B cell (primary cell): ENCODE measurements around the genes ATP1B3 and TRPC1.

- PRO-cap, result no peak
- CAGE, long polyA plus RNA, result no peak
Observed at GRCh38 chr3:140945844-140947079, 4.6 kb downstream of the SLC25A36 start.

- PRO-cap, result no peak
- CAGE, long polyA plus RNA, result no peak
Observed at GRCh38 chr3:141108108-141108817, 57.1 kb downstream of the SPSB4 start.

GRCh38 chr3:141387495-141388106 lies 19.3 kb downstream of the ZBTB38 start:
- PRO-cap, result no peak
- CAGE, long polyA plus RNA, result no peak

GRCh38 chr3:141399899-141400959 lies 31.9 kb downstream of the ZBTB38 start:
- PRO-cap, result no peak
- CAGE, long polyA plus RNA, result no peak

DNA sequence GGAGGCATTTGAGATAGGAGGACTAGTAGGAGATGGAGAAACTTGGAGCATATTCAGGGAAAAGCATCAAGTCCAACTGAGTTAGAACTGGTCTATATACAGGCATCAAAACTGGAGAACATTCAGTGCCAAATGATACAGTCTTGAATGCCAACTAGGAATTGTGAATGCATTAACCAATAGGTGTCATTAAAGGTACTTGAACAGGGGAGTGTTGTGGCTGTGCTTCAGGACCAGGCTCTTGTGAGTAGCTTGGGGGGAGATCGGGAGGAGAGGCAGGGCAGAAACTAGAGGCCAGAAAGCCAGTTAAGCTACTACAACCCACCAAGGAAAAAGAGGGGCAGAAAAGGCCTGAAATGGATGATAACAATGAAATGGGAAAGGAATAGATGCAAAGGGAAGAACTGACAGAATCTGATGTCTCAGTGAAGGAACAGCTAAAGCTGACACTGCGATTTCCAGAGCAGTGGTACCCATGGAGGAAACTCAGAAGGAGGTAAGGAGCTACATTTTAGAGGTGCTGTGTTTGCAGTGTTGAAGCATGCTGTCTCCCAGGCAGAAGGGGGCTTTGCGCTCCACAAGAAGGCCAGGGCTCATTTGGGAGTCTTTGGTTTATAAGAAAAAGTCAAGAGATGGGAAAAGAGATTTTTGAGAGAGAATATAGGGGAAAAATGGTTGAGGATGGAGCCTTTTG lies 37.8 kb downstream of the ZBTB38 start:
- PRO-cap, result no peak
- CAGE, long polyA plus RNA, result no peak

- PRO-cap, result no peak
- CAGE, long polyA plus RNA, result no peak
Observed at GRCh38 chr3:141446362-141447669, 40.0 kb upstream of the RASA2 start.

GRCh38 chr3:141456258-141456851 lies 30.5 kb upstream of the RASA2 start:
- PRO-cap, result no peak
- CAGE, long polyA plus RNA, result no peak

DNA sequence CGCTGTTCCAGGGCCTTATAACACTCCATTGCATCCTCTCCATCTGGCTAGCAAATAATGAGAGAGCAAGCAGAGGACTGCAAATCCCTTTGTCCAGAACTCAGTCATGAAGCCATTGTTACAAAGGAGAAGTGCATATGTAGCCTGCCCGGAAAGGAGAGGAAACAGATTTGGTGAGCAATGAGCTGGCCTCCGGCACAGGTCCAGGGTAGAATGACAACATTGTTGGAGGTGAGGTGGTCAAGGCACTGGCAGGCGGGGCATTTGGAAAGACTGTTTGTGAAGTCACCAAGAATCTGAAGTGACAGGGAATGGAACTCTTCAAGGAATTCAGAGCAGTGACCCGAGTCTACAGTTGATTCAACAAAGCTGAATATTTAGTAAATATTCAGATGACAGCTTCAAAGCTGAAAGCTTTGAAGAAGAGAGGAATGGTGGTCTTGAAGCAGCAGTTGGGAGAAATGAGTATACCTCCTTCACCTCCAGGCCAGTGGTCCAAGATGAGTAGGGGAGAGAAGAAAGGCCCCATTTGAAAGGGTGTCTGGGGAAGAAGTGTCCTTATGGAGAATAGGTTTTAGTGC lies 24.9 kb upstream of the ATP1B3 start:
- PRO-cap, result no peak
- CAGE, long polyA plus RNA, result no peak

DNA sequence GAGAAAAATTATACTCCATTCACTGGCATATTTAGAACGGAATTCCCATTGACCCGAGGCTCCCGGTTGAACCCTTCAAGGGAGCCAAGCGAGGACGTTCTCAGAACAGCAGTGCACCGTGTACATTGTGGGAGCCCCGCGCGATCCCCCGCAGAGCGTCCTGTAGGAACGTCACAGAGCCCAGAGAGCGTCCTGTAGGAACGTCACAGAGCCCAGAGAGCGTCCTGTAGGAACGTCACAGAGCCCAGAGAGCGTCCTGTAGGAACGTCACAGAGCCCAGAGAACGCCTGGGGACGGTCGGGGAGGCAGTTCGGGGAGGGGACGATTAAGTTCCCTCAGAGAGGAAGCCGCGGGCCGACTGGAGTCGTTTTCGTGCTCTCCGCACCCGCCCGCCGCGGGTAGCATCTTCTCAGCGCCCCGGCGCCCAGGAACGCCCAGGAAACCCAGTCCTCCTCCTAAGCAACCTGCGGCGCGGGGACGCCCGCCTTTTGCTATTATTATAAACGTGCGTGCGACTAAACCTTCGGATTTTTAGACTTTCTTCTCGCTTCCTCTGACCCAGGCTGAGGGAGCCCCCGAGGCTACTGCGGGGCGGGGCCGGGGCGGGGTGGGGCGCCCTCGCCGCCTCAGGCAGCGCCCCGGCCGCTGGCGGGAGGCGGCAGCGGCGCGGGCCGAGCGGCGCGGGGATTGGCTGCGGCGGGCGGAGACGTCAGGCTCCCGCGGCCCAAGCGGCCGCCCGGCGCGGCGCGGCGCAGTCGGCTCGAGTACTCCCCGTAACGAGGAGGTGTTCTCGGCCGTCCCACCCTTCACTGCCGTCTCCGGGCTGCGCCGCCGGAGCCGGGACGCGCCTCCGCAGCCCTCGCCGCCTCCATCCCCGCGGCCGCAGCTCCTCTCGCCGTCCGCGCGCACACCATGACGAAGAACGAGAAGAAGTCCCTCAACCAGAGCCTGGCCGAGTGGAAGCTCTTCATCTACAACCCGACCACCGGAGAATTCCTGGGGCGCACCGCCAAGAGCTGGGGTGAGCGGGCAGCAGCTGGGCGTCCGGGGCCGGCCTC lies at the start of gene ATP1B3:
Gene ATP1B3, plus strand, starts transcription at position 754 of the 1,058 bp plus-strand sequence.
- PRO-cap, result bidirectional peak, plus-strand start at position 338 of the sequence, minus-strand start at position 127 of the sequence; bidirectional peak, plus-strand start at position 754 of the sequence, minus-strand start at position 565 of the sequence
- CAGE, long polyA plus RNA, result no peak

DNA sequence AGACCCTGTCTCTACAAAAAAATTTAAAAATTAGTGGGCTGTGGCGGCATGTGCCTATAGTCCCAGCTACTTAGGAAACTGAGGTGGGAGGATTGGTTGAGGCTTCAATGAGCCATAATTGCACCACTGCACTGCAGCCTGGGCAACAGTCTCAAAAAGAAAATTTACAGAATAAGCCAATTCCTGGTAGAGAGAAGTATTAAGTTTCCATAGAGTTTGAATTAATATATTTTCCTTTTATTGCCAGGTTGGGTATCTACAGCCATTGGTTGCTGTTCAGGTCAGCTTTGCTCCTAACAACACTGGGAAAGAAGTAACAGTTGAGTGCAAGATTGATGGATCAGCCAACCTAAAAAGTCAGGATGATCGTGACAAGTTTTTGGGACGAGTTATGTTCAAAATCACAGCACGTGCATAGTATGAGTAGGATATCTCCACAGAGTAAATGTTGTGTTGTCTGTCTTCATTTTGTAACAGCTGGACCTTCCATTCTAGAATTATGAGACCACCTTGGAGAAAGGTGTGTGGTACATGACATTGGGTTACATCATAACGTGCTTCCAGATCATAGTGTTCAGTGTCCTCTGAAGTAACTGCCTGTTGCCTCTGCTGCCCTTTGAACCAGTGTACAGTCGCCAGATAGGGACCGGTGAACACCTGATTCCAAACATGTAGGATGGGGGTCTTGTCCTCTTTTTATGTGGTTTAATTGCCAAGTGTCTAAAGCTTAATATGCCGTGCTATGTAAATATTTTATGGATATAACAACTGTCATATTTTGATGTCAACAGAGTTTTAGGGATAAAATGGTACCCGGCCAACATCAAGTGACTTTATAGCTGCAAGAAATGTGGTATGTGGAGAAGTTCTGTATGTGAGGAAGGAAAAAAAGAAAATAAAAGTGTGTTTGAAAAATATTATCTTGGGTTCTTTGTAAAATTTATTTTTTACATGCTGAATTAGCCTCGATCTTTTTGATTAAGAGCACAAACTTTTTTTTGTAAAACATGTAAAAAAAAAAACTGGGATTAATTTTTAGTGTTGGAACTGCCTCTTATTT lies 49.2 kb downstream of the ATP1B3 start:
- PRO-cap, result no peak
- CAGE, long polyA plus RNA, result no peak

DNA sequence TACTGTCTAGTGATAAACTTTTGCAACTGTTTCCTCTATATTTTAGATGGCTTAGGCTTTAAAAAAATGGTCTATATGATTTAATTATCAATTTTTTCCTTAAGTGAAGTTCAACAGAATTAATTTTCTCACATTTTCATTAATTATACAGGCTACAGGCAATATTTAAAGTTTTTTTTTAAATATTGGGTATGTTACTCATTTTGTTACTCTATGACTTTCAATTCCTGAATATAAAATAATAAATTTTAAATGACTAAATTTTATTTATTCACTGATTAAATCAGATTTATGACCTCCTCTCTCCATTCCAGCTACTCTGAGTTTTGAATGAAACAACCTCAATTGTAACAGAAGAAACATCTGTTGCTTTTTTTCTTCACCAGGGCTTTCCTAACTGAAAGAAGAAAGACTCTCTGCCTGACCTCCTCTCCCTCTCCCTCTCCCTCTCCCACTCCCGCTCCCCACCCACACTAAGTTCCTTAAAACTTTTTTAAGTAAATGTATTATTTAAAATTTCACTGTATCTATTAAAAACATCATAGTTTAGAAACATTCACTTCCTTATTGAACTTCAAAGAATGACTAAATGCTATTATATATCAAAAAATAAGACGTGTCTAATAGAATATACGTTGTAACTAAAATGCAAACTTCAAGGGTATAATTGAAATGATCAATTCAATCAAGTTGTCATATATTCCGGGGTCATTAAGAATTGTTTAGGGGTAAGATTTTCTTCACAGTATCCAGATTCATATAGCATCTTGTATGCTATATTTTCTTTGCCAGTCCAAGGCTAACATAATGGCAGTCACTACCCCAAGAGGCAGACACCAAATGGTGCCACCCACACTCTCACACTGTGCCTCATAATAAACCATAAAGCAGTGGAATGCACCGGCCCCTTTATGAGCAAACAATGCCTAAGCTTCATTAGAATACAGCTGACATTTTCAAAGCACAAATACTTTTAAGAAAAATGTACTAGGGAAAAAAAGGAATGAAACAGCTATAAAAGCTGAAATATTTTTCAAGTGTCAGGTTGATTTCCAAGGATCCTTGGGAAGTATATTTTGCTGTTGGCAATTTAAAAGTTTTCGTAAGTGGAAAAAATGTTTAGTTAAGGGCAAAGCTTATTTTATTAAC lies 121.9 kb downstream of the TFDP2 start:
- PRO-cap, result no peak
- CAGE, long polyA plus RNA, result no peak

- PRO-cap, result no peak
- CAGE, long polyA plus RNA, result no peak
Observed at GRCh38 chr3:142391970-142392502, 55.8 kb downstream of the XRN1 start.

DNA sequence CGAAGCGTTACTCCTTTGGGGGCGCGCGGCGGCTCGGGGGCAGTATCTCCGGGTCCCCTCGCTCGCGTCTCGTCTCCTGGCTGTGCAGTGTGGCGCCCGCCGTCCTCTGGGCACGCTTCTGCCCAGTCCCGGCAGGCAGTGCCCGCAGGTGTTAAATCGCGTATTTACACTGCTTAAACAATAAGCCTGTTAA lies 268 bp downstream of the PLS1 start:
- PRO-cap, result no peak
- CAGE, long polyA plus RNA, result no peak

- PRO-cap, result unidirectional peak, plus-strand start at chr3:142724068; bidirectional peak, plus-strand start at chr3:142724559, minus-strand start at chr3:142724270
- CAGE, long polyA plus RNA, result no peak
Observed at GRCh38 chr3:142723724-142724764, at the start of gene TRPC1. Gene TRPC1, plus strand, starts transcription at chr3:142724034.

GRCh38 chr3:142820945-142821236 lies 68.0 kb downstream of the PCOLCE2 start:
- PRO-cap, result no peak
- CAGE, long polyA plus RNA, result no peak

DNA sequence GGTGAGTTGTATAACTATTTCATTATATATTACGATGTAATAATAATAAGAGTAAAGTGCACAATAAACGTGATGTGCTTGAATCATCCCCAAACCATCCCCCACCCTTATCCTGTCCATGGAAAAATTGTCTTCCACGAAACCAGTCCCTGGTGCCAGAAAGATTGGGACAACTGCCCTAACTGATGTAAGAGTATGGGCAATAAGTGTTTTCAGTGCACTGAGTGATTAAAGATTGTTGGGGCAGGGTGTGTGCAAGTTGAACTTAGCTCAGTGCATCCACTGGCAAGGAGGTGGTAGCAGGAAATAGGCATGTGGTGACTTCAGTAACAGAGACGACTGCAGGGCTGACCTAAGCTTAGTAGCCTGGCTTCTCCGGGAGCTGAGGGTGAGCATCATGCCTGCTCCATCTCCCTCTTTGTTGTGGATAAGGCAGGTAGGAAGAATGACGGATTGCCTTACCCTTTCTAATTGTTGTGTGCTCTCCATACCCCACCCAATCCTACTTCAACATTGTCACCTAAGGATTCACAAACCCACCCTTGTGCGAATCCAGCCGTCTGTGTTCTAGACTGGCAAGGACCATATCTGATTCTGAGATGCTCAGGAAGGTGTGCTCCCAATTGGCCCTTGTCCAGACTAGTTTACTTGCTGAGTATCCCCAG lies 27.4 kb downstream of the PAQR9 start:
- PRO-cap, result no peak
- CAGE, long polyA plus RNA, result no peak

- PRO-cap, result no peak
- CAGE, long polyA plus RNA, result no peak
Observed at GRCh38 chr3:143012135-143012513, 10.8 kb downstream of the U2SURP start.

GRCh38 chr3:143302281-143302480 lies 182.6 kb downstream of the CHST2 start:
- PRO-cap, result no peak
- CAGE, long polyA plus RNA, result no peak

DNA sequence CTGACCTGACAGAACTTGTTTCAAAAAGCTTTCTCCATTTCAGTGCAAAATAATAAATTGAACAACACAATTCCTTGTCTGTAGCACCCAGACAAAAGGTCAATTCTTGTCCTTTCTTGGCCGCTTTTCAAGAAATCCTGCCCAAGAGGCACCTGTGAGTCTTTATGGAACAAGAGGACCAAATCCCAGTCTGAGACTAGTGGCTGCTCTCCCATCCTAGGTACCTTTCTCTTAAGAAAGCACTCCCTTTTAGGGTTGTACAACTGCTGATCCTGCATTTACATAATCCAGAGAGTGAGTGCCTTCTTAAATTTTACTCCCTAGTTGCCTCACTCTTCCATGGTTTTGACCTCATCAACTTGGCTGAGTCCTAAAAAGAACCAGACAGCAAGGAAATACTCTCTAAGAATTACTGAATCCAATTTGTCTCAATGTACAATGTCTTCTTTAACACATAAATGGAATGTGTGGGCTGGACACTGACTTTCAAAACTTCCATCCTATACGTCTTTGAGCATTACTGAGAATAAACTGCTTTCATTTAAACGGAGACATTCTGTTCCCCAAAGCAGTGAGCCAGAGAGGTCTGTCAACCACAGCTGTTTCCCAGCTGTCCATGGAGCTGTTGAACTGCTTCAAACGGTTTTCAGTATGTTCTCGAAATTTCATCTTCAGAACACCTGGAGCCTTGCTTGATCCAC lies 179.3 kb downstream of the SLC9A9 start:
- PRO-cap, result no peak
- CAGE, long polyA plus RNA, result no peak

GRCh38 chr3:143813105-143813607 lies 35.1 kb downstream of the SLC9A9 start:
- PRO-cap, result no peak
- CAGE, long polyA plus RNA, result no peak